Endothelial cell (in vitro differentiated cells): ENCODE measurements around a stretch of chr14.

DNA sequence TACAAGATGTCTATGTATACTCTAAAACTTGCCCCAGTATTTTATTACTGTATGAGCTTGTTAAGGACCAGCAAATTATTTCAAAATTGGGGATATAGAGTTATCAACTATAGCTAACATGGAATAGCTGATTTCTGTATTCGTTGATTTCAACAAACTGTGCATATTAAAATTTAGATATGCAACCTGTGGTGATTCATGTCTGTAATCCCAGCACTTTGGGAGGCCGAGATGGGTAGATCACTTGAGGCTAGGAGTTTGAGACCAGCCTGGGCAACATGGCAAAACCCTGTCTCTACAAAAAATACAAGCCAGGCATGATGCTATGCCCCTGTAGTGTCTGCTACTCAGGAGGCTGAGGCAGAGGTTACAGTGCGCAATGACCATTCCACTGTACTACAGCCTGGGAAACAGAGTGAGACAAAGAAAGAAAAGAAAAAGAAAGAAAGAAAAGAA, 73.4 kb upstream of the GARIN2 start:
- PRO-cap, result no peak

DNA sequence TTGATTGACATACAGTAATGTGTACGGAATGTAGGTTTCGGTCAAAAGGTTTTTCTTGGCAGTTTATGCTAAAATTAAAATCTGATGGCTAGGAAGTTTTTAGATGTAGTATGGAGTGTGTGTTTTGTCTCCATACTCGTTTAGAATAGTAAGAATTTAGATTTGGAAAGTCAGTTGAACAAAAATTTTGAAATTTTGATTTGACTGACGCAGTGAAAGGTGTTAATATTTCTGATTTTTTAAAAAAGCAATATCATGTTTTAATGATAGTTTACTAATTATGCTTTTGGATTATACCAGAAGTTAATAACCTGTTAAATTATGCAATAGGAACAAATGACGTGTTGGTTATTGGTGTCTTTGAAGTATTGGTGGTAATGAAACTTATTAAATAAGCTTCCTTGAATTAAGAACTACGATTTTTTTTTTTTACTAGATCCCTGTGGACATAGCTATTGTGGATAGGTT, 1.0 kb downstream of the PALS1 start:
- PRO-cap, result no peak

DNA sequence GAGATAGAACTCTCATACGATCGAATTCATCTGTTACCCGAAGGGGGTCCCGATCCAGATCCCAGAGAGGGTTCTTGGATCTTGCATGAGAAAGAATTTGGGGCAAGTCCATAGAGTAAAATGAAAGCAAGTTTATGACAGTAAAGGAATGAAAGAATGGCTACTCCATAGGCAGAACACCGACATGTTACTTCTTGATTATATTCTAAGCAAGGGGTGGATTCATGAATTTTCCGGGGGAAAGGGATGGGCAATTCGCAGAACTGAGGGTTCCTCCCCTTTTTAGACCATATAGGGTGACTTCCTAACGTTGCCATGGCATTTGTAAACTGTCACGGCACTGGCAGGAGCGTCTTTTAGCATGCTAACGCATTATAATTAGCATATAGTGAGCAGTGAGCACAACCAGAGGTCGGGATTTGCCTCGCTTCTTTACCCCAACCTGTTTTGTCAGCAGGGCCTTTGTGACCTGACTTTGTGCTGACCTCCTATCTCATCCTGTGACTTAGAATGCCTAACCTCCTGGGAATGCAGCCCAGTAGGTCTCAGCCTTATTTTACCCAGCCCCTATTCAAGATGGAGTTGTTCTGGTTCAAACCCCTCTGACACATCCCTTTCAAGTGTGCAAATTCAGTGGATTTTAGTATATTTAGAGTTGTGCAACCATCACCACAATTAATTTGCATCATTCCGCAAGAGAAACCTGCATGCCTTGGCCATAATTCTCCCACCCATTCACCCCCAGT, 27.2 kb downstream of the PALS1 start:
- PRO-cap, result bidirectional peak, plus-strand start at position 384 of the sequence, minus-strand start at position 218 of the sequence

DNA sequence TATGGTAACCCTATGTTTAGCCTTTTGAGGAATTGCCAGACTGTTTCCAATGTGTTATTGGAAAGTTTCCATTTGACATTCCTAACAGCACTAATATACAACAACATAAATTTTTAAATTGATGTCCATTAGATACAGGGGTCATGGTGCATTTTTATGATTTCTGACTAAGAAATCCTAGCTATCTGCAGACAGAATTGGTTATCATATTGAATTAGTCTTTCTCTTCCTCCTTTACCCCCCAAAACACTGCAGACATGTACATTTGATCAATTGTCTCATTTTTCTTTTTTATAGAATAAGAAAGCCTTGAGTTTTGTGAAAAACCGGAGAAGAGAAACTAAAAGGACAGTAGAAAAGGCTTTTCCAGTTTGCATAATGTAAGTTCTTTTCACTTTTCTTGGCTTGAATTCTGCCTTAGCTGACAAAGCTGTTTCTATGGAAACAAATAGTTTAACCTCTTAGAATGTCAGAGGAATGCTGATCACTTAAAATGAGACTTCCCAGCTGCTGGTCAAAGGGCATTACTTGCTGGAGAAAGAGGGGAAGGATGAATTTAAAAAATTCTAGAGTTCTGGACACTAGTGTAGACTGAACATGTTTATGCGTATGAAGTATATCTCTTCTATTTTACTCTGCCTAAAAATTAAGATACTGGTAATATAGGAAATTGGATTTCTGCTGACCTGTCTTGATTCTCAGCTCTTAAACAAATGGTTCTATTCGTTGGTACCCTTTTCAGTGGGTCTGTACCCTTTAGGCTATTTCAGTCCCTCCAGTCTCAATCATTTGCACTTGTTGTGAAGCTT, 28.4 kb downstream of the PALS1 start:
- PRO-cap, result bidirectional peak, plus-strand start at position 487 of the sequence, minus-strand start at position 414 of the sequence

GRCh38 chr14:67441552-67442159, 29.7 kb upstream of the PLEK2 start:
- PRO-cap, result no peak

DNA sequence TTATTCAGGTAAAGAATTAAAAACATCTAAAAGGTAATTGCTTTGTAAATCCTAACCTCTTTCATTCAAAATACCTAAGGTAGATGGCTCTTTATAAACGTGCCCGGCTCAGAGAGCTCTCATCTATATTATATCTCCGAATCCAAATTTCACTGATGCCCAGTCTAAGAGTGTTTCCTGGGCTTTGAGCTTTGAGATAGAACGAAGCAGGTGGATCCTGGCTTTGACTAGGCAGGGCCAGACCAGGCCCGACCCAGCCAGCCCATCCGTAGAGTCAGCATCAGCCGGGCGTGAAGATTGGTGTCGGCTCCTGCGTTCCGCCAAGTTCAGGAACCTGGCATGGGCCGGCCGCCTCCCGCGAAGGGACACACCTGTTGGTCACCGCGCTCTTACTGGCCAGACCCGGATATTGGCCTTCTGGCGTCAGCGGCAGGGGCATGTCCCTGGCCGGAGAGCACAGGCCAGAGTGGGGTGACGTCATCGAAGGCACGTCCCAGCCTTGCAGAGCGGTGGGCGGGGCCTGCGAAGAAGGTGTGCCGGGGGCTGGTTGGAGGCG, 366 bp upstream of the ARG2 start:
- PRO-cap, result bidirectional peak, plus-strand start outside the sequence, minus-strand start at position 394 of the sequence

DNA sequence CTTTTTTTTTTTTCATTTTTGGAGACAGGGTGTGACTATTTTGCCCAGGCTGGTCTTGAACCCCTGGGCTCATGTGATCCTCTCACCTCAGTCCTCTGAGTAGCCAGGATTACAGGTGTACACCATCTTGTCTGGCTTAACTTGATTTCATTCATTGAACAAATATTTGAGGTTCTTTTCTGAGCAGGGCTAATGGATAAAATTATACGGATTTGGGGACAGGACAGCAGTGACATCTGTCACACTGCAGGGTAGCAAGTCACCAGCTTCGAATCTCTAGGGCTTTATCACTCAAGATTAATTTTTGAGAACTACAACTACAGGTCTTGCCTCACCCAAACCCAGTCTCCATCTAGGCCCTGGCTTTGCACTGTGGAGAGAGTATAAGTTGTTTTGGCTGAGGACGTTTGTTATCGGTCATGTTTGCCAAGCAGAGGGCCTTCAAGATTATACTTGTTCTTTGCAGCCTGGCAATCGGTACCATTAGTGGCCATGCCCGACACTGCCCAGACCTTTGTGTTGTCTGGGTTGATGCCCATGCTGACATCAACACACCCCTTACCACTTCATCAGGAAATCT, 25.5 kb downstream of the ARG2 start:
- PRO-cap, result no peak

DNA sequence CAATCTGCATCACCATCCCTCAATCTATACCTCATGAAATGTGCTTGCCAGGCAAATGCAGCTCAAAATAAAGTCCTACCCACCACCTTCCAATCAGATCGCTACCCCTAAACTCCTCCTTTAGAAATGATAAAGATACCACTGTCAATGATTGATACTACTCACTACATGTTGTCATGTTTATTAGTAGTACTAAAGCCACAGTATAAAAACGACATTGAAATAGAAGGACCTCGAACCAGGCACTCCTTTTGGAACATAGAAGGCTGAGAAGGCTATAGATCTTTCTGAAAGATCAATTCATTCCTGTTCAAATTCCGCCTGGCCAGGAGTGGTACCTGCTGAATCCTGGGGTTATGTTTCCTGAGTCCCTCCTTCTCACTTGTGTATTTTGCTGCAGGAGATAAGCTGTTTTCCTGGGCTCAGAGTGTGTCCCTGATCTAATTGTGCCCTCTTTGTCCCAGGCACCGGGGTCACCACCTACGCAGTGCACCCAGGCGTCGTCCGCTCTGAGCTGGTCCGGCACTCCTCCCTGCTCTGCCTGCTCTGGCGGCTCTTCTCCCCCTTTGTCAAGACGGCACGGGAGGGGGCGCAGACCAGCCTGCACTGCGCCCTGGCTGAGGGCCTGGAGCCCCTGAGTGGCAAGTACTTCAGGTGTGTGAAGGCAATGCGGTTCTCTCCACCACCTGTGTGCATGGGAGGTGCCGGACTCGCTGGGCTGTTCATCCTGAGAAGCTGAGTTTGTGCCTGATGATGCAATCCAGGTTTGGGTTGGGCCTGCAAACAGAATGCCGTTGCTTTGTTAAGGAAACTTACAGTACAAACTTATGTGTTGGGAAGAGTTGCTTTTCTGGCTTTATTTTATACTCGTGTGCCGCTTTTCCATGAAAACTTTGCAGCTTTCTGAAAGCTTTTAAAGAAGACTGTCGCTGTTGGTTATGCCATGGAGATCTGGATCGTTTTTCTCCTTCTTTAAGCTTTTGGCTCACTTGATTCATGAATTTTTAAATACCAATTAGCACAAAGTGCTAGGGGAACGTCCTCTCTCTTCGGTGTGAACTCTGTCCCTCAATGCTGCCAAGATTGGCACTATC, 27.4 kb downstream of the RDH12 start:
- PRO-cap, result no peak

GRCh38 chr14:67780215-67780487, 36.2 kb downstream of the ZFYVE26 start:
- PRO-cap, result no peak

DNA sequence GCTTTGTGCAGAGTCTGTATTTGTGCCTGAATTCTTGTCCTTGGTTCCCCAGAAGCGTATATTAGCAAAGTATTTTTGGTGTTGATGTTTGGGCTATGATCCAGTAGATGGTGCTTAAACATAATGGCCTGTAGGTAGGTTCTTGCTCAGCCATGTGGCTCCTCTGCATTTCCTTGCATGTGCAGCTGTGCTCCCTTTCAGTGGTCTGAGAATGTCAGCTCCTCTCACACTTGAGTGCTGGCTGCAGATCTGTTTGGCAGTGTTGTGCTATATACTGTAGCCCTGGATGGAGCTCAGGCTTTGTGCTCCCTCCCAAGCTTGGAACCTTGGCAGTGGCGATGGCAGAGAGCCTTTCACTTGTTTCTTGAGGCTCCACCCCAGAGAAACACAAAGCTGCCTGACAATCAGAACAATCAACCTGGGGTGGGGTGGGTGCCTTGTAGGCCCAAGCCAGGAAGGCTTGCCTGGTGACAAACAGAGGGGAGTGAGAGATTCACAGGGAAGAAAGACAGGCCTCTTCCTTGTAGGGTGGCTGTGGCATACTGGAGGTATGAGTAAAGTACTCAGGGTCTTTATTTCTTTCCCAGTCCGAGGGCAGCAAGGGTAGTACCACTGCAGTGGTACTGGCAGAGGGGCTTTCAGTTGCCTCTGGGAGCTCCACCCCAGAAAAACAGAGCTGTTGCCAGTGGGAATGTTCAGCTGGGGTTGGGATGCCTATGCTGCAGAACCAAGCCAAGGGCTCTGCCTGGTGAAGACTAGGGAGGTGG, 255.3 kb downstream of the RAD51B start:
- PRO-cap, result no peak

DNA sequence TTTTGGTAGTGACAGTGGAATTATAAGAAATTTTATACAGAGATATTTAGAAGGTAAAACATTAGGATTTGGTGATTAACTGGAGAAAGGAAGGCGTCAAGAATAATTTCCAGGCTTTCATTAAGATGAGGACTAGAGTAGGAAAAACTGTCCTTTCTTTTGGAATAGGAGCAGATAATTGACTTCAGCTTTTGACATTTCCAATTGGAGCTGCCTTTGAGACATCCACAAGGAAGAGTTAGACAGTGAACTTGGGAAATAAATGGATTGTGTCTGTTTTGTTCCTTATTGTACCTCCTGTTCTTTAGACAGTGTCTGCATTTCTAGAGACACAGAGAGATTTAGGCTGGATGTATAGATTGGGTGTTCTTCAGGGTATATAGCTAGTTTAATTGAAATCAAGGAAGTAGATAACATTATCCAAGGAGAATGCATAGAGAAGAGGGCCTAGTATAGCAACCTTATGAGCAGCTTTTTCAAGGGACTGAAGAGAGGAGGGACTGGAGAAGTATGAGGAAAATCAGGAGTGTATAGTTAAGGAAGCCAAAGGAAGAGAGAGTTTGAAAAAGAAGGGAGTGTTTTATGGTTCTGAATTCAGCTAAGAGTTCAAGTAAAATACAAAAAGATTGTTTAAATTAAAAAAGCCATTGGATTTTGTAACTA, 265.5 kb downstream of the RAD51B start:
- PRO-cap, result no peak

DNA sequence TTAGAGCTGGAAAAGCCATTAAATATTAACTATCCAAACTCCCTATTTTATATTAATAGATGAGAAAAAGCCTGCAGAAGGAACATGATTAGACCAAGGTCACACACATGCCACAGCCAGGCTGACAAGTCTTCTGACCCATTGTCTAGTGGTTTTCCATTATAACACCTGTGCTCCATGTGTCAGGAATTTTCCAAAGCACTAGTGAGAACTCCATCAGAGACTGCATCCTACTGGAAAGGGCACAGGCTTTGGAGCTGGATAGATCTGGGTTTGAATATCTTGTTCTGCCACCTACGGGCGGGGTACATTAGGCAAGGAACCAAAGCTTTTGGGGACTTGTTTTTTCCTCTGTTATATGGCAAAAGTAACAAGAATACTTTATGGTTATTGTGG, 325.5 kb downstream of the RAD51B start:
- PRO-cap, result no peak

DNA sequence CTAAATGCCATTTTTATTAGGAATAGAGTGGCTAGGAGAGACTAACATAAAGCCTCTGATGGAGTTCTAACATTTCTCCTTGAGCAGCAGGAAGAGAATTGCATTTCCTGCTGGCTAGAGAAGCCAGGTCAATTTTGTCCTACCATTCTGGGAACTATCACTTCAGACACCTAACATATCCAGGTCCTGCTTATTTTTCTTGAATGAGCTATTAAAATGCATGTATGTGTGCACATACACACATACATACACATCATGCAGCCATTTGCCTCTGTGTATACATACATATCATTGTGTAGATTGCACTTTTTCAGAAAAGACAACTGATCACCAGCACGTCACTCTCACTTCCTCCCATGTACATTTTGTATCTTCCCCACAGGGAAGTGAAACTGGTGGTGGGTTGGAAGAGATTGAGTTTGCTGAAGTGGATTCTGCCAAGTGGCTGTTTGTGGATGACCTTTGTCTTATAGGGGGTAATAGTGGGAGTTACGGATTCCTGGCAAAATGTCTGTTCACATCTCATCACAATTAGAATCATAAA, 448.5 kb downstream of the RAD51B start:
- PRO-cap, result no peak

DNA sequence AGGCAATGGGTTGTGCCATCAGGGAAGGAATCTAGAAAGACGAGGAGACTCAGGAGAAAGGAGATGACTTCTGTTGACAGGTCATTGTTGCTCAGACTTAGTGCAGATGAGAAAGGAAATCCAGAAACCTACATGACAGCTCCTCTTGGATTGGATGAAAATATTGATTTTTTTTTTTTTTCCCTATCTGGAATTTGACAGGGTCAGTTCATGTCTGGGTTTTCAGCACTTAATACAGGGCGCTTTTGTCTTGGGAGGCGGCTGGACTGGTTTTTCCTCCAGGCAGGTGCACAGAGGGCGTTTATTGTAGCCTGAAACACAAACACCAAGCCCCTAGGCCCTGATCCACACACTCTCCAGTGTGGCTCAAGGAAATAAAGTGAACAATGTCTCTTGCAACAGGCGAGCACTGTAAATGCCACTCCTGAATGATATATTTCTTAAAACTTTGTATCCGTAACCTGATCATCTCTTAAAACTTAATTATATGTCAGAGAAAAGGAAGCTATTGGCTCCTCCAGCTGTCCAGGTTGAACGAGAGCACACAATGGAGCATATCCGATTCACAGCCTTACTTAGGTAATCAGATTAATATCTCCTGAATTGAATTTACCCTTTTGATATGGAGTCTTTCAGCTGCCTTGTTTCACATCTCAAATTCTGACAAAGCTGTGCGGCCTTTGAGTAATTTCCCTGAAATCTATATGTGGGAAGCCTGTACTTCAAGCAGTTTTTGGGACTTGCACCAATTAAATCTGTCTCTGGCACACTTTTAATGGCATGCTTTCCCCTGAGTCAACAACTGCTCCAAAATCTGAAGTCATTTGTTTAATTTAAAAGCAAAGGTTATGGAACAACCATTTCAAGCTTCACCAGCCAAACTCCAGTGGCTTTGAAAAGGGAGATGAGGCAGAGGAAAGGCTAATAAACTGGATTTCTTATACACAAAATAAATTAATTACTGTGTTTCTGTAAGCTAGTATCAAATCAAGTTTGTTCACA, 485.7 kb downstream of the ZFP36L1 start:
- PRO-cap, result no peak

GRCh38 chr14:68373879-68374303, 419.0 kb downstream of the ZFP36L1 start:
- PRO-cap, result no peak

- PRO-cap, result no peak
Observed at GRCh38 chr14:68401720-68402169, 391.1 kb downstream of the ZFP36L1 start.

GRCh38 chr14:68451445-68451761, 341.5 kb downstream of the ZFP36L1 start:
- PRO-cap, result no peak

- PRO-cap, result no peak
Observed at GRCh38 chr14:68473059-68473552, 319.8 kb downstream of the ZFP36L1 start.

GRCh38 chr14:68473862-68474207, 319.0 kb downstream of the ZFP36L1 start:
- PRO-cap, result no peak

GRCh38 chr14:68507720-68508125, 285.1 kb downstream of the ZFP36L1 start:
- PRO-cap, result no peak